Suprapubic skin (tissue), 4 donors: ENCODE data around the gene ASCL5.

DNA sequence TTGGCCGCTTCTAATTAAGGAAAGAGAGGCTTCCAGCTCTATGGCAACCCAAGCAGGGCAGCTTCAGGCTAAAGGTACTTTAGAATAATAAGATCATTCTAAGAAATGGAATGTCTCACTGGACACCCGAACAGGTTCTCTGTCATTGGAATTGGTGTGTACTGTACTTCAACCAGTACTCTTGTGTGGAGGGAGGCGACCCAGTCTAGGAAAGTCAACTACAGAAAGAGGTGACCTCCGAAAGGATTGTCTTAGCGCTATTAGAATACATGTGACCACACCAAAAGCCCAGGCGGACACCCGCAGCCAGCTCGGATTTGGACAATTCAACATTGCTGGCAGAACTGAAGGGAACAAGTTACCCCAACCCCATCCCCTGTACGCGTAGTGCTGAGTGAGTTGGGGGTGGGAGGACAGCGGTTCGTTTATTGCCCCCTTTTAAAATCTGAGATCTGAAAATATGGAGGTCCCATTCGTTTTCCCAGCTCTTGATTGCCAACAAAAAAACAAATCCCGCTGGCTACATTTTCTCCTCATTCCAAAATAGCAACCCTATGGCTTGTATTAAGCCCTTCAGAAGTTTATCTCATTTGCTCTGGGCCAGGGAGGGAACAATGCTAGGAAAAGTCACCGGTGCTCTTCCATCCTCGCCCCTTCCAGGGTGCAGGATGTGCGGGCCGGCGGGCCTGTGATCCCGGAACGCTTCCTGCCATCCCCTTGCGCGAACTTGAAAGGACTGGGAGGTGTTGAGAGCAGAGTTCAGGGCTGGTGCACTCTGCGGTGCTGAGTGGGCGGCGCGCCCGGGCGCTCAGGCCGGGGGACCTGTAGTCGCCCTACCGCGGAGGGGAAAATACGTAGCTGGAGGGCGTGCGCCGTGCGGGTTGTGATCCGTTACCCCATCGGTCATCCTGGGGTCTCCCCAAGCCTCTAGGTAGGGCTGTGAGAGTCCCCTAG, 12.8 kb downstream of the NR5A2 start:
- PRO-cap, result bidirectional peak, plus-strand start at position 755 of the sequence, minus-strand start at position 663 of the sequence
- RAMPAGE, long total RNA, 4 experiments, result no peak in any of the 4 experiments

DNA sequence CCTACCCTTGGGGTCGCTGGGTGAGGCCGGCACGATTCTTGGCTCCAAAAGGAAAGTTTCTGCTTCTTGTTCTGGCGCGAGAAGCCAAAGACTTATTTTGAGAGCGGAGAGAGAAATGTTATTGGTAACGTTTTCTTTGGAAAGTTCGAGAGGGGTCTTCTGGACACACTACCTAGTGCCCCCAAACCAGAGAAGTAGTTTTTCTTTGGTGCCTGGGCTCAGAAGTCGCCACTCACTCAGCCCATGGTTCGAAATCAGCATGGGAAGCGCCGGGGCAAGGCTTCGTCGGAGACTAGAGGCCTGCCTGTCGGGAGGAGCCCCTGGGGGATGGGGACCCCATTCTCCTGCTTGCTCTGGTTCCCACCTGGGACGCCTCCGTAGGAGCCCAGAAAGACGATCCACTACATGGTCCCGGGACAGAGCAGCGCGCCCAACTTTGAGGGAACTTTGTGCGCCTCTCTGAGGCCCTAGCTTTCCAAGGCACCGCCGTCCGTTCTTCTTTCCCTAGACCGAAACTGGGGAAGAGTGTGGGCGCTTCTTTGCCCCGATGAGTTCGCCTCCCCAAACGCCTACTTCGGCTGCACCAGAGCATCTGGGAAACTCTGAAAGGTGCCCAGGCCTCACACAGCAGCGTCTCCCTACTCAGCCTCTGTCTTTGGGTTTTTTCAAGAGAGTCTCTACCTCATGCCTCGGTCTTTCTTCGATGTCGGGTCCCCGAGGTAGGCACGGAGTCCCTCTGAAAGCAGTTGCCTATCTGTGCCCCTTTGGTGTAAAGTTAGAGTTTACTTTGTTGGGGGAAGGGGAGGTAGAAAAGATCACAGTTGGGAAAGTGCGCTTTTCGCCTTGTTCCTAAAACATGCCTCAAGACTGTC, 13.9 kb downstream of the NR5A2 start:
- PRO-cap, result no peak
- RAMPAGE, long total RNA, 4 experiments, result no peak in any of the 4 experiments

DNA sequence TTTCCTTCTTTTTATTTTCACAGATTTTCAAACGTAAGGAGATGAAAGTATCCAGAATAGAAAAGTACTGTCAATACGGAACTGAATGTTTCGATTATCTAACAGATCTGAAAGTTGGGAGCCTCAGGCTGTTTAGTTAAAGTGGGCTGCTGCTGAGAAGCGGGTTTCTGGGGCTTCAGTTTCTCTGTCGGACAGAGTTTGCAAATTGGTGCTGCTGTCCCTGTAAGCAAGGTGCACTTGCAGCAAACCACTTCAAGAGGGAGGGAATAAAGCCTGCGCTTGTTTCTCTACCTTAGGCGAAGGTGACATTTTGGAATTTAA, 15.6 kb downstream of the NR5A2 start:
- PRO-cap, result no peak
- RAMPAGE, long total RNA, 4 experiments, result no peak in any of the 4 experiments

DNA sequence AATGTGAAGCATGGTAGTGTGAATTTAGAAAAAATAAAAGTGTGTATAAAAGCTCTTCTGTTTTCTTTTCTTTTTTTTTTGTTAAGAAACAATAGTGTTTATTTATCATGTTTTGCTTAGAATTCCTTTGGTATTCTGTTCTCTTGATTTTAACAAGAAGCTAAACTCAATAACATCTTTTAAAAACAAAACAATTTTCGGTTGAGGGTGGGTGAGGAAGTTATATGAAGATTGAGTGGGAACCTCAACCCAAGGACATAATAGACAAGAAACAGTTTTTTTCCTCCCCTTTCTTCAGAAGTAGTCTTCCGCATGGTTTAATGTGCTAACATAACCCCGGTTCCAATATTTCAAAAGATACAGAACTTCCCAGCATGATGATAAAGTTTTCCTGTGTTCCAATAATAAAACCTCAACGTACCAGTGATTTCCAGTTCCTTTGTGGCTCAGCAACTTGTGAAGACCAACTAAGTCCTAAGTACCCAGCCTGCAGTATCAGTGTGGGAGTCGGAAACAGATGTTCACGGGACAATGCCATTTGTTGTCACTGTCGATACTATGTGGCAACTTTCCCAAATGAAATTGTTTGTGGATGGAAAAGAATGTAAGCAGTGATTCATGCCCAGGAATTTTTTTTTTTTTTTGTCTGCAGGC, 48.4 kb downstream of the NR5A2 start:
- PRO-cap, result no peak
- RAMPAGE, long total RNA, 4 experiments, result no peak in any of the 4 experiments

- PRO-cap, result no peak
- RAMPAGE, long total RNA, 4 experiments, result no peak in any of the 4 experiments
These were observed 123.3 kb downstream of the NR5A2 start for GRCh38 chr1:200150588-200151362.

DNA sequence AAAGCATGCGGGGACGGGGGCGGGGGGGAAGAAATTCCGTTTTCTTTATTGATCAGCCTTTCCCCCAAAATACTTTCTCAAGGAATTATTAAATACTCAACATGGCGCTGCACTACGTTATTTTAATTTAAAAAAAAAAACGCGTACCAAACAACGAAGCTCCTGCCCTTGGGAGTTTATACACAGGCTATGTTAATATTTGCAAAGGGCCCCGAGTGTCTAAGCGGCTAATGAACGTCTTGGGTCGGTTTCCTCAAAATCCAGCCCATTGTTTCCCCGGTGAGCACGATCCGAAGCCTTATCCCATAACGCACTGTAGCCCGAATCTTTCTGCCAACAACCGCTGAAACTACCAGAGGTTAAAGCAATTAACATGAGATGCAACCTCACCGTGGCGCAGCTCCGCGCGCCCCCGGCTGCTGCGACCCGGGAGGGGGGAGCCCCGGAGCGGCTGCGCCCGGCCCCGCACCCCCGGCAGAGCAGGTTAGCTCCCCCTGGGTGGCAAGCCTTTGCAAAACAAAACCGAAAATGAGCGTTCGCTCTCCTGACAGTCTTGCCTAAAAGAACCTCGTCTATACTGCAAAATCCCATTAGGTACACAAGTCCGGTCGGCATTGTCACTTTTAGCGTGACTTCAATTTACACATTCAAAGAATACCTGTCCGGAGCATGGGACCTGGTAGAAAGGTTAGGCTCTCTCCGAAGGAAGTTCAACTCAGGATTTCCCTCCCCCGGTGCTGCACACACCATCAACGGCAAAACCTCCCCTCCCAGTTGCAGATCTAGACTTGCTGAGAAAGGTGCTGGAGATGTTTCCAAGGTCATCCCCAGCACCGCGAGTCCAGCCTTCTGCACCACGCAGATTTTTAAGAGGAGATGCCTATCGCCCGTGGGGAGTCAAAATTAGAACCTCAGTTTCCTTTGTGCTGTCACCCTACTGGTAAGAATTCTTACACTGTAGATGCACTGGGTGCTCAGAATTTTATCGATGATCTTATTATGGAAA, 107.6 kb downstream of the ZNF281 start:
- PRO-cap, result no peak
- RAMPAGE, long total RNA, 4 experiments, result no peak in any of the 4 experiments

- PRO-cap, result no peak
- RAMPAGE, long total RNA, 4 experiments, result no peak in any of the 4 experiments
These were observed 45.6 kb downstream of the ZNF281 start for GRCh38 chr1:200364020-200364926.

DNA sequence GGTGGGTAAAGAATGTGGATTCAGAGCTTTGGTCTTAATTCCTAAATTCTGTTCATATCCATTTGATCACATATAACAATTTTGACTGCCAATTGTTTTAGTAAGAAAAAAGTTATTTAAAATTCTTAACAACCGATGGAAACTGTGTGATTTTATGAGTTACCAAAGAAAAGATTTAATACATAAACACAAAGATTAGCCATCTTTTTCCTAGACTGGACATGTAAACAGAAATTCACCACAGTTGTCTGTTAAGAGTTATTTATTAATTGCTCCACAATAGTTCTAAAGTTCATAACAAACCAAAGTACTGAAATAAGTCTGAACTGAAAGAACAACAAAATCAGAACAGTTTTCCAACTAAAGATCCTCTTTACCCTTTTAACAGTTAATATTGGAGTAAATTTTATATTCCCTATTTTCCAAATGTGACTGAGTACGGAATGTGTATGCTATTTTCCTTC, 8.6 kb downstream of the ZNF281 start:
- PRO-cap, result no peak
- RAMPAGE, long total RNA, 4 experiments, result no peak in any of the 4 experiments

GRCh38 chr1:200588748-200589148, 31.8 kb downstream of the KIF14 start:
- PRO-cap, result no peak
- RAMPAGE, long total RNA, 4 experiments, result no peak in any of the 4 experiments

GRCh38 chr1:200749677-200750182, 11.0 kb downstream of the CAMSAP2 start:
- PRO-cap, result no peak
- RAMPAGE, long total RNA, 4 experiments, result start-site peak on the plus strand in 3 of 4 experiments, at chr1:200749703-200750279 at its widest, 8 to 16 reads per replicate

- PRO-cap, result no peak
- RAMPAGE, long total RNA, 4 experiments, result no peak in any of the 4 experiments
These were observed 40.2 kb downstream of the CAMSAP2 start for GRCh38 chr1:200778743-200779431.

GRCh38 chr1:200848262-200849503, 24.1 kb upstream of the GPR25 start:
- PRO-cap, result no peak
- RAMPAGE, long total RNA, 4 experiments, result no peak in any of the 4 experiments

DNA sequence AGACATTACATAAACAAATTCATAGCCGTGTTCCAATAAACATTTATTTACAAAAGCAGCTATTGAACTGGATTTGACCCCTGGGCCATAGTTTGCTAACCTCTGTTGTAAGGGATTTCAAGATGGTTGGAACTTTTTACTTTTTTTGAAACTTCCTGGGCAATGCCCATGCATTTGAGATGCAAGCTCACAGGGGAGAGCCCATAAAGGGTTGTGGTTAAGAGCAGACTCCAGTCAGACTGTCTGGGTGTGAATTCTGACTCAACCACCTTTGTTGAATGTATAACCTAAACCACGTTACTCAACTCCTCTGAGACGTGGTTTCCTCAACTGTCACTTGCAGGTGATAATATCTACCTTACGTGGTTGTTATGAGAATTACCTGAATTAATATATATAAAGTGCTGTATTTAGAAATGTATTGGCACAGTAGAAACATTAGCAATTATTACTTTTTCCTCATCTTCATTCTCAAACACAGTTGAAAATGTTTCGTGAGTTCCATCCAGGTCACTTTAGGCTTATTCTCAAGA, 11.1 kb downstream of the INAVA start:
- PRO-cap, result no peak
- RAMPAGE, long total RNA, 4 experiments, result no peak in any of the 4 experiments

DNA sequence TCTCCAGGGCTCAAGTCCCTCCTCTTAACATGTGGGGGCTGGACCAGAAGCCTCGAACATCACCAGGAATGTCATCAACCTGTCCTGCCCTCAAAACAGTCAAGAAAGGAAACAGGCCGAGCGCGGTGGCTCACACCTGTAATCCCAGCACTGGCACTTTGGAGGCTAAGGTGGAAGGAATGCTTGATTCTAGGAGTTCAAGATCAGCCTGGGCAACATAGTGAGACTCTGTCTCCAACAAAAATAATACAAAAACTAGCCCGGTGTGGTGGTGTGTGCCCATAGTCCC, 30.2 kb downstream of the KIF21B start:
- PRO-cap, result no peak
- RAMPAGE, long total RNA, 4 experiments, result no peak in any of the 4 experiments

GRCh38 chr1:201126830-201127752, at the start of gene ASCL5:
ASCL5 (minus strand) TSS chr1:201127184.
- PRO-cap, result no peak
- RAMPAGE, long total RNA, 4 experiments, result no peak in any of the 4 experiments

DNA sequence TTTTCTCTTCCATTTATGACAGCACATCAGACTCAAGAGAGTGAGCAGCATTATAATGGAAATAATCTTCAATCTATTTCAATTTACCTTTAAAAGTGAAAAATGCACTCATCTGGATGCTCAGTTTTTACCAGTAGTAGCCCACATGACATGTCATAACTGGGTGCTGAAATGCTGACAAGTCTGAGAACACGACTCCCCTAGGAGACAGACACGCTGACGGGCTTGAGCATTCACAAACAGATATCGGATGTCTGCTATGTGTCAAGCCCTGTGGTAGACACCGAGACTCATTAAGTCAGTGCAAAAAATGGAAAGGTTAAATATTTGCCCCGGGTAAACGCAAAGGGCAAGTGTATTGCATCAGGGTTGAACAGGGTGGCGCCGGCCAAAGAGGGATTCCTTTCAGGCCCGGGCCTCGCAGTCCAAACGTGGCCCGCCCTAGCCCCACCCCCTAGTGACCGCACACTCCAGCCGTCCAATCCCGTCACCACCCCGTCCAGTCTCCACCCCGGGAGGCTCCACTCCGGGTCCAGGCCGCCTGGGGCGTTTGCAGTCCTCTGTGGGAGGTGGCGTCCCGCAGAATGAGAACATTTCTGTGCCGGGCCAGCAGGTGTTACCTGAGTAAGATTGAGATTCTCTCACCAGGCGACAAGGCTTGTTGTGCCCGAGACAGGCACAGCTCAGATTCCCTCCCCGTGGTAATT, 16.2 kb upstream of the TMEM9 start:
- PRO-cap, result unidirectional peak, plus-strand start at position 555 of the sequence
- RAMPAGE, long total RNA, 4 experiments, result no peak in any of the 4 experiments

DNA sequence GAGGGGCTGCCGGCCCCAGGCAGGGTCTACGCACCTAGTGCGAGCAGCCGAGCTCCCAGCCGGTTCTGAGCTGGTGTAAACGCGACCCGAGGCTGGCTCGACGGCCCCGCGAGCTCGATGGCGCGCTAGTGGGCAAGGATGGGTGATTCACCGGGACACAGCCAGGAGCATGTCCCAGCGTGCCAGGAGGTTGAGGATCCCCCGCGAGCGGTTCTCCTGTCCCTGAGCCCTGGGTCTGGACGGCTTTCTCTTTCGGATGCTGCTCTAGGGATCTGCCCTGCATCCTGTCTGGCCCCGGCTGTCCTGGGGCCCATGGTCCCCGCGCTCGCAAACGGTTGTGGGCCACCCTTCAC, 678 bp downstream of the PKP1 start:
- PRO-cap, result bidirectional peak, plus-strand start at position 82 of the sequence, minus-strand start at position 67 of the sequence
- RAMPAGE, long total RNA, 4 experiments, result no peak in any of the 4 experiments

GRCh38 chr1:201310382-201311123, 27.2 kb downstream of the PKP1 start:
- PRO-cap, result unidirectional peak, minus-strand start at chr1:201310711
- RAMPAGE, long total RNA, 4 experiments, result start-site peak on the minus strand in 1 of 4 experiments, at chr1:201310946-201310966 at its widest, 5 reads per replicate

- PRO-cap, result no peak
- RAMPAGE, long total RNA, 4 experiments, result no peak in any of the 4 experiments
These were observed 734 bp upstream of the TNNI1 start for GRCh38 chr1:201422285-201422642.

- PRO-cap, result no peak
- RAMPAGE, long total RNA, 4 experiments, result no peak in any of the 4 experiments
These were observed 8.1 kb upstream of the TNNI1 start for GRCh38 chr1:201429652-201430060.